Keratinocyte (primary cell): Measurements from ENCODE around the genes C6orf118 and PDE10A.

DNA sequence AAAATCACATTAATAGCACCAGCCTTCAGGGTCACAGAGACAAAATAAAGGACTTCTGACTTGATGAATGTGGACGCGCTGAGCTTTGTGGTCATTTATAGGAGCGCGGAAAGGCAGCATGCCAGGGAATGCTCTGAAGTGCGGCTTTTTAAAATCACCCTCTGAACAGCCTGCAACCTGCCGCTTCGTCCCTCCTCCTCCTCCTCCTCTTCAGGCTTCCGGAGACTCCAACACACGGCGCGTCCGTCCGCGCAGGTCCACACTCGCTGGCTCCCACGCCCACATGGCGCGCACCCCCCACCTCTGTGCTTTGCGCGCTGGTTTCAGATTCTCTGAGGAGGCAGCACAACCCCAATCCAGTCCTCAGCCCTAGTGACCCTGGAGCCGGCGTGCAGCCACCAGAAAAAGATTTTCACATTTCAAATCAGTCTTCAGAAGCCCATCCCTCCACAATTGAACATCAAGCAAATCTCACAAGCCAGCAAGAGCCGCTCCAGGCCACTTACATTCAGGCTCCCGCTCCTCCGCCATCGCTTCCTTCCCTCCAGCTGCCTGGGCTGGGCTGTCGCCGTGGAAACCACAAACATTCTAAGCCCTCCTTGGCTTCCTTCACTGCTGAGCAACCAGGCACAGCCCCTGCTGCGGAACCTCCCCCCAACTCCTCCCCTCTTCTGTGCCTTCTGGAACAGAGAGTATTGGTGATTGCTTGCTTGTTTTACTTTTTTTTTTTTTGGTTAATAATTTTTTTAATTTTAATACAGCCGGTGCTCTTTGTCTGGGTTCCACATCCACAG lies at the start of gene C6orf118:
Gene C6orf118 (minus strand): TSS at position 550 of the 794 bp plus-strand sequence.
CAGE:
- cytosol, long polyA minus RNA: no peak
- cytosol, long polyA plus RNA: no peak
- long polyA plus RNA: no peak
- nucleus, long polyA minus RNA: no peak
- nucleus, long polyA plus RNA: no peak

DNA sequence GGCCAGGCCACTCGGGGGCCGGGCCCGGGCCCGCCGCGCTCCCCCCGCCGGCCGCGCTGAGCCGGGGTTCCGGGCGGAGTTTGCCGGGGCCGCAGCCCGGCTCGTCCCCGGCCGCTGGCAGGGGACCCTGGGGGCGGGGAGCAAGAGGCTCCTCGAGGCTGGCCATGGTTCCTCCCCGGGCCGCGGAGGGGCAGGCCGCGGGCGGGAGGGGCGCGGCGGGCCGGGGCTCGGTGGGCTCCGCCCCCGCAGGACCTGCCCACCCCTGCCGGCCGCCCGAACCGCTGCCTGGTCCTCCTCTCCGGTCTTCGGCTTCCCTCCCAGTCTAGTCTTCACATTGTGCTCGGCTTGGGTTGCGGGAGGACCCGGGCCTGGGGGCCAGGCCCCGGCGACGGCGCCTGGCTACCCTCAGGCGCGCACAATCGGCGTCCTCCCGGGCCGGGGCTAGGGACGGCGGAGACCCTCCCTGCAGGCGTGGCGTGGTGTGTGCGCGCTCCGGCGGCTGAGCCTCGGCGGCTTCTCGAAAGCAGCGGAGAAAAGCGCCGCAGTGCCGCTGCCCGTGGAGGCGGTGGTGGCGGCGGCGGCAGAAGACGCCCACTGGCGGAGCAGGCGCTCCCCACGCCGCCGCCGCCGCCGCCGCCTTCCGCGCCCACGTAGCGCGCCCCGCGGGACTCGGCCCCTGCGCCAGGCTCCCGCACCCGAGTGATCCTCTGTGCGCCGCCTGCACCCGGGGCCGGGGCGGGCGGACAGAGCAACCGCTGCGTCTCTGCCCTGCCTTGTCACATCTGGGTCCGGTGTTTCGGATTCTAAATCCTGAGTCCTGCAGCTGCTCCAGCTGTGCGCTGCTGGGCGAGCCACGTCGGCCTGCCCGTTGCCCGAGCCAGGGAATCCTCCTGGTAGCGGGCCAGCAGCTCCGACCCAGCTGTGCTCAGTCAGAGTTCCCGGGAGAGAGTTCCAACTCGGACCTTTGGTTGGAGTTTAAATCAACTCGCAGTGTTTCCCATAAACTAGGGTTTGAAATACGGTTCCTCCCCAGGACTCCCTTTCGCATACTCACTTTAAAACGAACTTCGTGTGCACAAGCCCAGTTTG lies at the start of gene PDE10A:
Gene PDE10A (minus strand): TSS at position 596 of the 1,089 bp plus-strand sequence.
CAGE:
- cytosol, long polyA minus RNA: no peak
- cytosol, long polyA plus RNA: no peak
- long polyA plus RNA: no peak
- nucleus, long polyA minus RNA: no peak
- nucleus, long polyA plus RNA: no peak

DNA sequence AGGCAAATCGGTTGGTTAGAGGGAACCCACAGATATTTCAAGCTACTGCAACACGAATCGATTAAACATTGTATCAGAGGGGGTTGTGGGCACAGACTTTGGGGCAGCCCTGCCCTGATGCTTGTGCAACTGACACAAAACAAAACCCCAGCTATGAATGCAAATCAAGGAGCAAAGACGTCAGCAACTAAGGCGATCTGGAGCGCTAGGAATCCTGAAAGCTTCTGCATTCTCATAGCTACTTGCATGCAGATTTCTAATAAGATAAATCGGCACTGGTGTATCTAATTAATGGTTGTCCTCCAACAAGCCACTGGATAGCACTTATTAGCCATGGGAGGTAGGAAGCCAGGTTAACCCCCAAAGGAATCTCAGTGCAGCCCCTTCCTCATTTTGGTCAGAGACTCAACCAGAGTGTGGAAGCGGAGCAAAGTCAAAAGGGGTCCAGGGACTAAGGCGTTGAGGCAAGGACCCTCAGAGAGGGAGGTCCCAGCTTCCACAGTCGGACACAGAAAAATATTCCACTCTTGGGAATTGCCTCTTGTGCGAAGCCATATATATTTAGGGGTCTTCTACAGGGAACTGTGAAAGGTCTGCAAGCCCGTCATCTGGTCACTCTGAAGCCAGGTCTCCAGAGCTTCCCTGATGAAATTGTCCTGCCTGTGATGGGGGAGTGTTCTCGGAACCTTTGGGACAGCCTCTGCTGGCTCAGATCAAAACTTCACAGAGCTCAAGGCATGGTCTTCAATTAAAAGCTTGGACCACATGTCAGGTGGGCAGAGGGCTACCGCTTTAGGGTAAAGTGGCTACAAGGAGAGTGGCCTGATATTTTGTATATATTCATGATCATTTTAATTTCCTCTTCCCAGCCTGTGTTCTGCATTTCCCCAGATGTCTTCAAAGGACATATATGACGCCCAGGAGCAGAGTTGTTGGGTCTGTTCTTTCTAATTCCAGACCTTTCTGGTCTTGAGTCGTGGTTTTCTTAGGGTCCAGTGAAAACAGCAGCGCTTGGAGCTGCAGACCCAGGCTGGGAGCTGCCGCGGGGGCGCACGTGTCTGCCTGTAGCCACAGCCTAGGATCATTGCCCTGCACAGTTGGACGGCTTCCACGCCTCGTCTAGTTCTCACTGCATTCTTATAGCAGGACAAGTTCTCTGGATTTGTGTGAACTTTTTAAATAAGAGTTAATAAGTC lies 160.7 kb downstream of the TBXT start:
CAGE:
- cytosol, long polyA minus RNA: no peak
- cytosol, long polyA plus RNA: no peak
- long polyA plus RNA: no peak
- nucleus, long polyA minus RNA: no peak
- nucleus, long polyA plus RNA: no peak

DNA sequence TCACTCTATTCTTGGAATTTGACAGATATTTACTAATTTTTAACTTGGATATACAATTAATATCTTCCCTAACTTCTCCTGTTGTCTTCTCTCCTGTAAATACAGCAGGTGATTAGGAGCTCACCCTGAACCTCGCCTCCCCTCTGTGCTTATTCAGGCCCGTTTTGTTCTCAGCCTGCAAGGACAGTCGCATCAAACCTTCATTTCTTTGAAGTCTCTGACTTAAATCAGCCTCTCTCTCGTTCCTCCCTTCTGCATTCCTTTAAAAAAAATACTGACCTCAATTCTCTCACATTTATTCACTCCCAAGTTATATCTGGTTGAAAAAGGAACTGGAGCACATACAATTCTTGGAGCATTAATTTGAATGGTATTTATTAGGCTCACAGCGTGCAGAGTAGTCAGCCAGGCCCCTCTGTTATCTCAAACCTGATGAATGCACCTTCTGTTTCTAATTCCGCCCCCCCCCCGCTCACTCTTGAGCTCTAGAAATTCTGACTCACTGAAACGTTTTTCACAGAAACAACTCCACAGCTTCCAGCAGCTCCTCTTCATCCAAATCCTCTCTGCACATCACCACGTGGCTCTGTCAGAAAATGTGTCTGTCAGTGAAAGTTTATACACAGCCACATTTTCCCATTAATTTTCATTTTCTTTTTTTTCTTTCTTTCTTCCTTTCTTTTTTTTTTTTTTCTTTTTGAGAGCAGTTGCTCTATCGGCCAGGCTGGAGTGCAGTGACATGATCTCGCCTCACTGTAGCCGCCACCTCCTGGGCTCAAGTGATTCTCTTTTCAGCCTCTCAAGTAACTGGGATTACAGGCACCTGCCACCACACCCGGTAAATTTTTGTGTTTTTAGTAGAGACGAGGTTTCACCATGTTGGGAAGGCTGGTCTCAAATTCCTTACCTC lies 109.6 kb downstream of the TBXT start:
CAGE:
- cytosol, long polyA minus RNA: no peak
- cytosol, long polyA plus RNA: no peak
- long polyA plus RNA: no peak
- nucleus, long polyA minus RNA: no peak
- nucleus, long polyA plus RNA: no peak

DNA sequence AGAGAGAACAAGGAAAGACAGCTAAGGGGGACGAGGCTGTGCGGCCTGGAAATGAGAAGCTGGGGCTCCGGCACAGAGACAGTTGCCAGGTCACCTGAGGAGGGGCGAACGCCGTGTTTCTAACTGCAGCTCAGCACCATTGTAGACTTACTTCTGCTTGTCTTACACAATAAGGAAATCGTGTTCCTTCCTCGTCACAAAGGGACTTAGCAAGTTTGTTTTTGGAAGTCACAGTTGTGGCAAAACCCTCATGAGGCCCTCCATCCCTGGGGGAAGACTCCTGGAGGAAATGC lies 69.0 kb upstream of the TBXT start:
CAGE:
- cytosol, long polyA minus RNA: no peak
- cytosol, long polyA plus RNA: no peak
- long polyA plus RNA: no peak
- nucleus, long polyA minus RNA: no peak
- nucleus, long polyA plus RNA: no peak

CAGE:
- cytosol, long polyA minus RNA: no peak
- cytosol, long polyA plus RNA: no peak
- long polyA plus RNA: no peak
- nucleus, long polyA minus RNA: no peak
- nucleus, long polyA plus RNA: no peak
These were observed 54.2 kb downstream of the PRR18 start for GRCh38 chr6:166253877-166254515.

CAGE:
- cytosol, long polyA minus RNA: no peak
- cytosol, long polyA plus RNA: no peak
- long polyA plus RNA: no peak
- nucleus, long polyA minus RNA: no peak
- nucleus, long polyA plus RNA: no peak
These were observed 2.4 kb downstream of the PRR18 start for GRCh38 chr6:166305826-166306209.

GRCh38 chr6:166340358-166341150 lies 1.8 kb downstream of the SFT2D1 start:
CAGE:
- cytosol, long polyA minus RNA: no peak
- cytosol, long polyA plus RNA: no peak
- long polyA plus RNA: no peak
- nucleus, long polyA minus RNA: no peak
- nucleus, long polyA plus RNA: no peak

GRCh38 chr6:166411687-166412214 lies 29.0 kb upstream of the MPC1 start:
CAGE:
- cytosol, long polyA minus RNA: no peak
- cytosol, long polyA plus RNA: no peak
- long polyA plus RNA: no peak
- nucleus, long polyA minus RNA: no peak
- nucleus, long polyA plus RNA: no peak

CAGE:
- cytosol, long polyA minus RNA: no peak
- cytosol, long polyA plus RNA: no peak
- long polyA plus RNA: no peak
- nucleus, long polyA minus RNA: no peak
- nucleus, long polyA plus RNA: no peak
These were observed 33.2 kb upstream of the MPC1 start for GRCh38 chr6:166415921-166416363.

DNA sequence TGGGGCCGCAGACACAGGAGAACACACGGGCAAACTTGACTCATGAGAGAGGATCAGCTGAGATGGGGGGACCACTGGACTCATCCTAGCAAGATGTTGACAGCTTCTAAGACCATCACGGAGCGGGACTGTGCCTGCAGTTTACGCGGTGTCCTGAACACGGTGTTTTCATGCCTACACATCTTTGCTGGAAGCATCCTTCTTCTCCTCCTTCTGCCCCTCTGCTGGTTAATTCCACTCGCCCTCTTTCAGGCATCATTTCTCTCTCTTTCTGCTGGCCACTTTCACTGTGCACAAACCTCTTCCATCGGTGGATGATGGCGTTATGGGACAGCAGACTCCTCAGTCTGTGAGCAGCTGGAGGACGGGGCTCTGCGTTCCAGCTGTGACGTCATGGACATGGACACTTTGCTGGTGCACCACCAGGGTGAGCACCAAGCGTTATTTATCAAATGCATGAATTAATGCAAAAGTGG lies 82.7 kb upstream of the MPC1 start:
CAGE:
- cytosol, long polyA minus RNA: no peak
- cytosol, long polyA plus RNA: no peak
- long polyA plus RNA: no peak
- nucleus, long polyA minus RNA: no peak
- nucleus, long polyA plus RNA: no peak

GRCh38 chr6:166487981-166488428 lies 98.5 kb downstream of the RAMACL start:
CAGE:
- cytosol, long polyA minus RNA: no peak
- cytosol, long polyA plus RNA: no peak
- long polyA plus RNA: no peak
- nucleus, long polyA minus RNA: no peak
- nucleus, long polyA plus RNA: no peak

GRCh38 chr6:166586779-166587107 lies 265 bp upstream of the RAMACL start:
CAGE:
- cytosol, long polyA minus RNA: no peak
- cytosol, long polyA plus RNA: no peak
- long polyA plus RNA: no peak
- nucleus, long polyA minus RNA: no peak
- nucleus, long polyA plus RNA: no peak

DNA sequence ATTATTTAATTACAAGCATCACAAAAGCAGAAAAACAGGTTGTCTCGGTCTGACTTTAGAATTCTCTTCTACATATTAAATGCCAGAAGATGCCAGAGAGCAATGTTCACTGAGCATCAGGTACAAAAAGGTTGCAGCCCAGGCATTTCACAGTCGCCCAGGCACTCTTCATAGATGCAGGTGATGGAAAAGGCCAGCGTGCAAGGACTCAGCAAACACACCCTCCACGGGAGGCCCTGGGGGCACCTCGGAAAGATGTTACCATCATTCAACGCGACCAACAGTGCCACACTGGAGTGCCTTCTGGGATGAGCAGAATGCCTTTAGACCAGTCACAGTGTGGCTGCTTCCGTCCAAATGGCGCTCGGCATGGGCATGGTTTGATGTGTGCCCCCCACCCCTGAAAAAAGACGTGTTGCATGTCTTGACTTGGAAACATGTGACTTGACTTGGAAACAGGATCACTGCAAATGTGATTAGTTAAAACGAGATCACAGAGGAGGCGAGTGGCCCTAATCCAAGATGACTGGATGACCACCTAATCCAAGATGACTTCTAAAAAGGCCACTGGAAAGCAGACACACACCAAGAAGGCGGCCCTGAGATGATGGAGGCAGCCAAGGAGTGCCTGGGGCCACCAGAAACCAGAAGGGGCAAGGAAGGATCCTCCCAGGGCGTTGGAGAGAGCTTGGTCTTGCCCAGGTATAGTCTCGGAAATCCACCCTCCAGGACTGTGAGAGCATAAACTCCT lies 4.7 kb upstream of the RAMACL start:
CAGE:
- cytosol, long polyA minus RNA: no peak
- cytosol, long polyA plus RNA: no peak
- long polyA plus RNA: no peak
- nucleus, long polyA minus RNA: no peak
- nucleus, long polyA plus RNA: no peak

DNA sequence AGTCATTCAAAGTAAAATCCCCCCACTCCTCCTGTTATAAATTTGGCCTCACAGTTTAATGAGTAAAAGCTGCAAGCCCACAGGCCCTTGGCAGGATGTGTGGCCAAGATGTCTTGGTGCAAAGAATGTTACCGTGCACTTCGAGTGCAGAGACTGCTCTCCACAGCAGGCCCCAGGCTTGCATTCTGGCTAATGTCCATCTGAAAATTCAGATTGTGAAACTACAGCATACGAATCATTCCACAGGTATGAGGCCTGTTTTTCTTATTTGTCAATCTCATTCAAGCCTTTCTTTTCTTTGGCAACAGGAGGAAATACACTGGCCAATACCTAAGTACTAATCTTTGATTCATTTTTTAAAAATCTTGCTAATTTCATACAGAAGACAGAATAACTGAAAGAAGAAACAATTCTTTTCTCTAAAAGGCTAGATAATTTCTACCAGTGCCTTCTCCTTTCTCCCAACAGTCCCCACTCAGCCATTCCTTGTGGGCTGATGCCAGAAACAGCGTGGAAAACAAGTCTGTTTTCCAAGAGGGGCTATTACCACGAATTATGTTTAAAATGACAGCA lies 7.0 kb downstream of the RPS6KA2 start:
CAGE:
- cytosol, long polyA minus RNA: no peak
- cytosol, long polyA plus RNA: no peak
- long polyA plus RNA: no peak
- nucleus, long polyA minus RNA: no peak
- nucleus, long polyA plus RNA: no peak

GRCh38 chr6:166625144-166625574 lies 1.9 kb downstream of the RPS6KA2 start:
CAGE:
- cytosol, long polyA minus RNA: no peak
- cytosol, long polyA plus RNA: no peak
- long polyA plus RNA: no peak
- nucleus, long polyA minus RNA: no peak
- nucleus, long polyA plus RNA: no peak

DNA sequence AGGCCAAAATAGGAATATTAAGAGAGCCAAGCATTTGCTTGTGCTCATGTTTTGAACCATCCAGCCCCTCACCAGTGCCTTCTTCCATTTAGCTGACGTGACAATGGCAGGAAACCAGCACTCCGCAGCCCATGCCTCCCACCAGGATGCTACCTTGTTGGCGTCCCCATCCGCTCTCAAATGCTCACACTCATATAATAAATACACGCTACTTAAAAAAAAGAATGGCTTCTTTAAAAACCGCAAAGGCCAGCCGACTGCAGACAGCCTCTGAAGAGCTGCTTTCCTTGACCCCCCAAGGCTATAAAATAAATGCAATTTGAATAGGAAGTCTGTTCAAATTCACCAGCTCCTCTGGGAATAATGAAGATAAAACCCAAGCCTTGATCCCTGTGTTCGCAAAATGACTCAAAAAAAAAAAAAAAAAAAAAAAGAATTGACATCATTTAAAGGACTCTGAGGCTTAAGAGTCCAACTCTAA lies 29.0 kb downstream of the RNASET2 start:
CAGE:
- cytosol, long polyA minus RNA: no peak
- cytosol, long polyA plus RNA: no peak
- long polyA plus RNA: no peak
- nucleus, long polyA minus RNA: no peak
- nucleus, long polyA plus RNA: no peak

GRCh38 chr6:166929308-166930132 lies 26.8 kb downstream of the RNASET2 start:
CAGE:
- cytosol, long polyA minus RNA: no peak
- cytosol, long polyA plus RNA: no peak
- long polyA plus RNA: no peak
- nucleus, long polyA minus RNA: start-site peak on the minus strand at chr6:166929549-166929745, 14 reads
- nucleus, long polyA plus RNA: no peak

CAGE:
- cytosol, long polyA minus RNA: no peak
- cytosol, long polyA plus RNA: no peak
- long polyA plus RNA: no peak
- nucleus, long polyA minus RNA: no peak
- nucleus, long polyA plus RNA: no peak
These were observed 4.0 kb downstream of the RNASET2 start for GRCh38 chr6:166951876-166953145.

DNA sequence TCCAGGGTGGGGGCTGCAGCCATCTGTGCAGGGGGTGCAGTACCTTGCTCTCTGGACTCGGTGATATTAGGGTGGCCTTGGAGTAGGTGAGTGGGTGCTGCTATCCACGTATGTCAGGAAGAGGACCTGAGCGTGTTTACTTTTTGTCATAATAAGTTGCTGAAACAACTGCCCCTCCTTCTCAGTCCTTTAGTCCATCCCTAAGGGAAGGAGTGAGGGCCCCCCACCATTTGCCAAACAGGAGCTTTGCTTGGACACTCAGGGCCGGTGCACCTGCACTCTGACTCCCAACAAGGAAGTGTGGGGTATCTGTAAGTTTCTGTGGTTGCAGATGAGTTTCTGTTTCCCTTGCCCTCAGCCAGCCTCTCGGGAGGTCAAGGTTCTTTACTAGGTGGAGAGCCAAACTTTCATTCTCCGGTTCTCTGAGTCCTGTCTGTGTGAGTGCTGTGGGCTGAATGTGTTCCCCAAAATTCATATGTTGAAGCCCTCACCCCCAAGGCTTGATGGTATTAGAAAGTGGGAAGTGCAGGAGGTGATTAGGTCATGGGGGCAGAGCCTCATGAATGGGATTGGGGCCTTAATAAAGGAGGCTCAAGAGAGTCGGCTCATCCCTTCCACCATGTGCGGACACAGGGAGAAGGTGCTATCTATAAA lies 19.7 kb upstream of the CCR6 start:
CAGE:
- cytosol, long polyA minus RNA: no peak
- cytosol, long polyA plus RNA: no peak
- long polyA plus RNA: no peak
- nucleus, long polyA minus RNA: no peak
- nucleus, long polyA plus RNA: no peak